SJSA1 (cell line): ENCODE measurements around a stretch of chr9.

DNA sequence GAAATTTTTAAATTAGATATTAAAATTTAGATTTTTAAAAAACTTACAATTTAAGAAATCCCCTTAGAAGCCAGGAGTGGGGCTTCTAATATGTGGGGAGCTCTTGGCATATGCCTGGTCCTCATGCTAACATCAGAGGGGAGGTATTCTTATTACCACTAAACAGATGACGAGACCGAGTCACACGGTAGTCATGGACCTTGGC is 71.6 kb downstream of the RAPGEF1 start:
- RAMPAGE, long total RNA: no peak

- RAMPAGE, long total RNA: no peak
Observed at GRCh38 chr9:131697818-131698302, 42.0 kb downstream of the RAPGEF1 start.

DNA sequence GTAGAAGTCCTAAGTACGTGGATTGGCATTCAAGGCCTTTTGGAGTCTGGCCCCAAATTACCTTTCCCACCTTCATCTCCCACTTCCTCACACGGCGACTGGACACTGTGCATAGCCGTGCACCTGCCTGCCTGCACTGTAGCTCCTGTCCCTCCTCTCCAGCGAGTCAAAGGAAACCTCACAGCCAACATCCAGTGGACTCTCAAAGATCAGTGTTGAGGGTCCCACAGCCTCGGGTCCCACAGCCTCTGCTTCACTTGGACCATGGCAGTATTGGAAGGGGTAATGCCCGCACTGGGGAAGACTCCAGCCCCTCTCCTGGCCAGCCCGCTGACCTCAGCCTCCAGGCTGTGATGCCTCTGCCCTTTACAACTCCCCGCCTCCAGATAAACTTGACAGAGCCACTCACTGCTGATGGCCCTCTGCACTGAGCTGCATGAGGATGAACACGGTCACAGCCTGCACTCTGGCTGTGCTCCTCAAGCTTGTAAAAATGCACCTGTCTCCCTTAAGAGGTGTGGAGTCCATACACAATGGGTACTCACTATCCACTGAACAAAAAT is 23.0 kb downstream of the RAPGEF1 start:
- RAMPAGE, long total RNA: no peak

DNA sequence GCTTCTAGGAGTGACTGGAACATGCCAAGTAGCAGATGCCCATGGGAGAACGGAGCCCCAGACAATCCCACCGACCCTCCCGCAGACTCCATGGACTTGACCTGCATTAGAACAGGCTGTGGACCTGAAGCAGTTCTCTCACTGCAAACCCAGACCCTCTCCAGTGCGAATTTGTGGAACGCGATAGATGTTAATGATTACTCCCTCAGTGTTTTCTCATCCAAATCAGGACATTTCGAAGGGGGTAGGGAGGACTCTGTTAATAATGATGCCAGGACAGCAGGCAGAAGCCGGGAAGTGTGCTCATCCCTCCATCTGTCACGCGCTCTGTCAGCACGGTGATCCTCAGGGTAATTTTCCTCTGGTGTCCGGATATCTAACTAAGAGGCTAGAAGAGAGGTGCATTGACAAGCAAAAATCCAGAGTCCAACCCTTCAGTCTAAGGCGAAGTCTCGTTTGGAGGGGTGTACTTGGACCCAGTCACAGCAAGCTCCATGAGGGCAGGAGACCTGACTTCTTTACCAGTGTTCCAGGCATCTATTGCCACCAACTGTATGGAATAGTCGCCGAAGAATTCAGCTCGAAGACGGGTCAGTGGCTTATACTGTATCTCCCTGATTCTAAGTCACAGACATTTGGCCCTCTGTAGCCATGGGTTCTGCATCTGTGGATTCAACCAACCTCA is 18.7 kb downstream of the RAPGEF1 start:
- RAMPAGE, long total RNA: no peak

- RAMPAGE, long total RNA: no peak
Observed at GRCh38 chr9:131869169-131869659, 129.3 kb upstream of the RAPGEF1 start.

GRCh38 chr9:131893740-131894514 is 154.1 kb upstream of the RAPGEF1 start:
- RAMPAGE, long total RNA: no peak

DNA sequence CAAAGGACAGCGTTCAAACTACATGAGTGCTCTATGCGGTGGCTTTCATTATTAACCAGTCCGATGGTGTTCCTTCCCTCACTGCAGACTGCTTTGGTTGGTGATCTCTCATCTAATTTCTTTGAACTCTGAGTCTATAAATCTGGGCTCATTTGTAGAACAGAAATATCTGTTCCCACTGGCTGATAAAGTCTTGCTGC is 82.0 kb downstream of the MED27 start:
- RAMPAGE, long total RNA: no peak

- RAMPAGE, long total RNA: no peak
Observed at GRCh38 chr9:132282647-132283180, 72.1 kb downstream of the SETX start.

- RAMPAGE, long total RNA: no peak
Observed at GRCh38 chr9:132895097-132895981, 16.6 kb downstream of the SPACA9 start.

- RAMPAGE, long total RNA: no peak
Observed at GRCh38 chr9:133056455-133056981, 5.3 kb upstream of the CEL start.

DNA sequence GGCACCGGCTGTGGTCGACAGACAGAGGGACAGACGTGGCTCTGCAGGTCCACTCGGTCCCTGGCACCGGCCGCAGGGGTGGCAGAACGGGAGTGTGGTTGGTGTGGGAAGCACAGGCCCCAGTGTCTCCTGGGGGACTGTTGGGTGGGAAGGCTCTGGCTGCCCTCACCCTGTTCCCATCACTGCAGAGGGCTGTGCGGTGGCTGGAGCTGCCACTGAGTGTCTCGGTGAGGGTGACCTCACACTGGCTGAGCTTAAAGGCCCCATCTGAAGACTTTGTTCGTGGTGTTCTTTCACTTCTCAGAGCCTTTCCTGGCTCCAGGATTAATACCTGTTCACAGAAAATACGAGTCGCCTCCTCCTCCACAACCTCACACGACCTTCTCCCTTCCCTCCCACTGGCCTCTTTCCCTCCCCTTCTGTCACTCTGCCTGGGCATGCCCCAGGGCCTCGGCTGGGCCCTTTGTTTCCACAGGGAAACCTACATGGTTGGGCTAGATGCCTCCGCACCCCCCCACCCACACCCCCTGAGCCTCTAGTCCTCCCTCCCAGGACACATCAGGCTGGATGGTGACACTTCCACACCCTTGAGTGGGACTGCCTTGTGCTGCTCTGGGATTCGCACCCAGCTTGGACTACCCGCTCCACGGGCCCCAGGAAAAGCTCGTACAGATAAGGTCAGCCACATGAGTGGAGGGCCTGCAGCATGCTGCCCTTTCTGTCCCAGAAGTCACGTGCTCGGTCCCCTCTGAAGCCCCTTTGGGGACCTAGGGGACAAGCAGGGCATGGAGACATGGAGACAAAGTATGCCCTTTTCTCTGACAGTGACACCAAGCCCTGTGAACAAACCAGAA is 660 bp upstream of the CEL start:
- RAMPAGE, long total RNA: no peak

DNA sequence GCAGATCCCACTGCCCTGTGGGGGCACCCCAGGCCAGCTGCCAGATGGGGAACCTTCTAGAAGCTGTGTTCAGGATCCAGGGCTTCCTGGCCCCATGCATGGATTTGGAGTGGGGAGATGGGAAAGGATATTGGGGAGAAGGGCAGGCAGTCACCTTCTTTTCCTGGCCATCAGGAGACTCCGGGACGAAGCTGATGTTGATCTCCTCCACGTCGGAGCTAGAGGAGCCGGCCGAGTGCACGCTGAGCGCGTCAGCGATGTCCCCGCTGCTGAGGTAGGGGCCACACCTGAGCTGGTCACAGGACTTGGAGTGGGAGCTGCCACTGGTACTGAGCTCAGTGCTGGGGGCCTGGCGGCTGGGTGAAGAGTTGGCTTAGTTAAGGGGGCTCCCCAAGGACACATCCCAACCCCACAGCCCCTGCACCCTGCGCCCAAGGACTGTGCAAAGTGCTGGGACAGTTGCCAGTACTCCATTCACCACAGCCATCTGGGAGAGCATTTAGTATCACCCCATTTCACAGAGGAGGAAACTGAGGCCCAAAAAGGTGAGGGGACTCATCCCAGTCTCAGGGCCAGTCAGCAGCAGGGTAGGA is 19.2 kb downstream of the RALGDS start:
- RAMPAGE, long total RNA: no peak

DNA sequence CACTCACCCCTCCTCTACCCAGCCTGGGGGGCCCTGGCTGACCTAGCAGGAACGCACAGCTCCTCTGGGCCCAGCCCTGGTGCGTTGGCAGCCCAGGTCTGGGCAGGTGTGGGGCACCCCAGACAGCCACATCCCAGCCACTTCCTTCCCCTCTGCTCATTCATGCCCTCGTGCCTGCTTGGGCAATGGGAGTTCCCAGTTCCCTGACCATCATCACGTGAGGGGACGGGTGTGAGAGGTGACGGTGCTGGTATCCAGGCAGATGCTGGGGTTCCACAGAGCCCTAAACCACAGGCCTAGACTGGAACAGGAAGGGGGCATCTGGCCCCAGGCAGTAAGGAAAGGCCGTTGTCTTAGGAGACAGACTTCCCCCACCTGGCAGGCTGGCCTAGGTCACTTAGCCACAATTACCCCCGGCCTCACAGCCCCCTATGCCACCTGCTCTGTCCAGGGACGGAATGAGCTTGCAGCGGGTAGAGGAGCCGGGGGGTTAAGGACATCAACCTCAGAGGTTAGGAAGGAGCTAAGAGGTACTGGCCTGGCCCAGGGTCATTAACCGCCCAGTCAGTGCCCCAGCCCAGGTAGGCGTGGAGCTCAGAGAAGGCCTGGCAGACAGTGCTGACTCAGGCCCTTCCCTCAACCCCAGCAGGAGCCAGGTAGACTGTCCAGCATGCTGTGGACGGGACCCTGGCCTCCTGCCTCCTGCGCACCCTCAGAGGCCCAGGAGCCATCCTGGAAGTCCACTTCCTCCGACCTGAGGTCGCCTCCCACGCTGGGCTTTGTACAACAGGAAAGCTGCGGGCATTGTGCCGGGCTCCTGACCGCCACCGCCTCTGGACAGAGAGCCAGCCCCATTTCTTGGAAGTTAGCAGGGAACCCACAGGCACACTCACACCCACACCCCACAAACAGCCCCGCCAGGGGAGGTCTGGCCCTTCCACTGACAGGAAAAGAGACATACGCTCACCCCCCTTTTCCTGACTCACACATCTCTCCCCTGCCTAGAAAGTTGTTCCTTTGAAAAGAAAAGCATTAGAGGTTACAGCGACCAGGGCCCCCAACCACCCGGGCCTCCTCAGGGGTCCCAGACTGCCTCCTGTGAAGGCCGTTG is 8.0 kb downstream of the RALGDS start:
- RAMPAGE, long total RNA: no peak

- RAMPAGE, long total RNA: no peak
Observed at GRCh38 chr9:133119559-133119704, 1.6 kb downstream of the RALGDS start.

DNA sequence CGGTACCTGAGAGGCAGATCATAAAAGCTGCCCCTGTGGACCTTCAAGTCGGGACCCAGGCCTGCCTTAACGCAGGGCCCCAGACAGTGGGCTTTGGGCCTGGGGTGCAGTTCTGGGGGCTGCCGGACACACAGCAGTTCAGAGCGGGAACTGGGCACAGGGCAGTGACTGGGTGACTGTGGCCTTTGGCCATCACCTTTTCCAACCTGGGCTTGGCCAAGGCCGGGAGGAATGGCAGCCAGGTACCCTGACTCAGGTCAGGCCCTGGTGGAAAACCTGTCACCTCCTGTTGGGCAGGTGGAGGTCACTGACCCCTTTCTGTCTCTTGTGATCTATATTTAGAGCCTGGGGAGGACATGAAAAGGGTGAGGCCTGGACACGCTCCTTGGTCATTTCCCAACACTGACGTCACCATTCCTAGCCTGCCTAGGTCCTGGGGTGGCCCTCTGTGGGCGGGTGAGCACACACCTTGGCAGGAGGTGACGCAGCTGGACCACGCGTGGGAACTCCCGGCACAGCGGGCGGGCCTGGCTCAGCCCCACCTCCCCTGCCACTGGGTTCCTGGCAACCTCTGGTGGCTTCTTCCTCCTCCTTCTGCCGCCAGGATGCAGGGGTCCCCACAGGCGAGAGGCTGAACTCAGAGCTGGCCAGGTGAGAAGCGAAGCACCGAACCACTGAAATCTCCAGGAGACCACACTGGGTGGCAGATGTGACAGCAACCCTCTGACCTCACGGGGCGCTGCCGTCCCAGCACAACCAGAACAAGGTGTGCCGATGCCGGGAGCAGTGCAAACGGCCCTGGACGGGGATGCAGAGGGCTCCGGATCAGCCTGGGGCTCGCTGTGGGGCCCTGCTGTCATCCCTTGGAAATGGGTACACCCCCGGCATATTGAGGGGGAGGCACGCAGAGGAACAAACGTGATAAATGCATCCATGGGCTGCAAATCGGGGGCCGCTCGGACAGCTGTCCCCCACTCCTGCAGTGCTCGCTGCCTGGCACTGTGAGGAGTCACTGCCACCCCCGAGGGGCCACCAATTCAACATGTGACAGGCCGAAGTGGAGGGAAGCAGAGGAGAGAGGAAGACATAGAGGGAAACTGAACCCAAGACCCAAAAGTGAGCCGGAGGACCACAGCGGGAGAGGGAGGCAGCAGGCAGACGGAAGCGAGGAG is 6.5 kb upstream of the RALGDS start:
- RAMPAGE, long total RNA: no peak

- RAMPAGE, long total RNA: no peak
Observed at GRCh38 chr9:133135186-133136008, 14.4 kb upstream of the RALGDS start.

DNA sequence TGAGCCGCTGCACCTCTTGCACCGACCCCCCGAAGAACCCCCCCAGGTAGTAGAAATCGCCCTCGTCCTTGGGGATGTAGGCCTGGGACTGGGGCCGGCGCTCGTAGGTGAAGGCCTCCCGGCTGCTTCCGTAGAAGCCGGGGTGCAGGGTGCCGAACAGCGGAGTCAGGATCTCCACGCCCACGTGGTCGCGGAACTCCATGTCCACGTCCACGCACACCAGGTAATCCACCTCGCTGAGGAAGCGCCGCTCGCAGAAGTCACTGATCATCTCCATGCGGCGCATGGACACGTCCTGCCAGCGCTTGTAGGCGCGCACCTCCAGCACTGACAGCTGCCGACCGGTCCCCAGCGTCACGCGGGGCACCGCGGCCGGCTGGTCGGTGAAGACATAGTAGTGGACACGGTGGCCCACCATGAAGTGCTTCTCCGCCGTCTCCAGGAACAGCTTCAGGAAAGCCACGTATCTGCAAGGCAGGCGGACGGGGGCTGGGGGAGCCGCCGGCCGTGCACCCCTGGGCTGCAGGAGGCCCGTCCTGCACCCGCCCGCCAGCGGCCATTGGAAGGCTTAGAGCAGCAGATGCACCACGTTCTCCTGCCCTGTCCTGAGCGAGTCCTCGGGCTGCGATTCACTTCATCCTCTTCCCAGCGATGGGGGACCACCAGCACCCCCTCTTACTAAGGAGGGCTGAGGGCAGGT is 47.0 kb upstream of the OBP2B start:
- RAMPAGE, long total RNA: no peak

- RAMPAGE, long total RNA: no peak
Observed at GRCh38 chr9:133274206-133274975, 61.6 kb downstream of the SURF6 start.

DNA sequence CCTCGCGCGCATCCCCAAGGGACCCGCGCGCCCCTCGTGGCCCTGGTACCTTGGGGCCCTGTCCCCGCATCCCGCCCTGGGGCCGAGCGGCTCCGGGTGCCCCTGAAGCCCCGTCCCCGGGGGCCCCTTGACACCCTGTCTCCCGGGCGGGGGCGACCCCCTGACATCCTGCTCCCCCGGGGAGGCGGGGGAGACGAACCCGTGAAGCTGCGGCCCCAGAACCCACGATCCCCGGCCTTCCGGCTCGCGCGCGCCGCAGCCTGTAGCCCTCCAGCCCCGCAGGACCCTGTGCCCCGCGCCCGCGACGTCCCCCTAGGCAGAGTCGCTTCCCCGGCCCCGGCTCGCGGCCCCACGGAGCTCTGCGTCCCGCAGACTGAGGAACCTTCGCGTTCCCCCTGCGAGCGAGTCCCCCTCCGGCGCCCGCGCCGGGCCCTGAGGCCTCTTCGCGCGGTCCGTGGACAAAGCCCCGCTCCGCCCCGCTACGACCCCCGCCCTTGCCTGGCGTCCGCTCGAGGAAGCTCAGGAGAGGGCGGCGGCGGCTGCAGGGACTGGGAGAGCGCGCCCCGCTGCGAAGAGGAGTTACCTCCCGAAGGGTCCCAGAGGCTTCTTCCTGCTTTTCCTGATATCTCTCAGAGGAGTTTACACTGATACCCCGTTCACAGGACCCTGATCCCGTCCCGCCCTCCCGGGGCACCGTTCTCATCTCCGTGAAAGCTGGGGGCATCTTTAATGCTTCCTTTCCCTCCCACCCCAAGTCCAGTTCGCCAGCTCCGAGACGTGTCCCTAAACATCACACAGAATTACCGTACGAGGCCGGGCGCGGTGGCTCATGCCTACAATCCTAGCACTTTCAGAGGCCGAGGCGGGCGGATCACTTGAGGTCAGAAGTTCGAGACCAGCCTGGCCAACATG is 60.4 kb downstream of the SURF6 start:
- RAMPAGE, long total RNA: no peak

DNA sequence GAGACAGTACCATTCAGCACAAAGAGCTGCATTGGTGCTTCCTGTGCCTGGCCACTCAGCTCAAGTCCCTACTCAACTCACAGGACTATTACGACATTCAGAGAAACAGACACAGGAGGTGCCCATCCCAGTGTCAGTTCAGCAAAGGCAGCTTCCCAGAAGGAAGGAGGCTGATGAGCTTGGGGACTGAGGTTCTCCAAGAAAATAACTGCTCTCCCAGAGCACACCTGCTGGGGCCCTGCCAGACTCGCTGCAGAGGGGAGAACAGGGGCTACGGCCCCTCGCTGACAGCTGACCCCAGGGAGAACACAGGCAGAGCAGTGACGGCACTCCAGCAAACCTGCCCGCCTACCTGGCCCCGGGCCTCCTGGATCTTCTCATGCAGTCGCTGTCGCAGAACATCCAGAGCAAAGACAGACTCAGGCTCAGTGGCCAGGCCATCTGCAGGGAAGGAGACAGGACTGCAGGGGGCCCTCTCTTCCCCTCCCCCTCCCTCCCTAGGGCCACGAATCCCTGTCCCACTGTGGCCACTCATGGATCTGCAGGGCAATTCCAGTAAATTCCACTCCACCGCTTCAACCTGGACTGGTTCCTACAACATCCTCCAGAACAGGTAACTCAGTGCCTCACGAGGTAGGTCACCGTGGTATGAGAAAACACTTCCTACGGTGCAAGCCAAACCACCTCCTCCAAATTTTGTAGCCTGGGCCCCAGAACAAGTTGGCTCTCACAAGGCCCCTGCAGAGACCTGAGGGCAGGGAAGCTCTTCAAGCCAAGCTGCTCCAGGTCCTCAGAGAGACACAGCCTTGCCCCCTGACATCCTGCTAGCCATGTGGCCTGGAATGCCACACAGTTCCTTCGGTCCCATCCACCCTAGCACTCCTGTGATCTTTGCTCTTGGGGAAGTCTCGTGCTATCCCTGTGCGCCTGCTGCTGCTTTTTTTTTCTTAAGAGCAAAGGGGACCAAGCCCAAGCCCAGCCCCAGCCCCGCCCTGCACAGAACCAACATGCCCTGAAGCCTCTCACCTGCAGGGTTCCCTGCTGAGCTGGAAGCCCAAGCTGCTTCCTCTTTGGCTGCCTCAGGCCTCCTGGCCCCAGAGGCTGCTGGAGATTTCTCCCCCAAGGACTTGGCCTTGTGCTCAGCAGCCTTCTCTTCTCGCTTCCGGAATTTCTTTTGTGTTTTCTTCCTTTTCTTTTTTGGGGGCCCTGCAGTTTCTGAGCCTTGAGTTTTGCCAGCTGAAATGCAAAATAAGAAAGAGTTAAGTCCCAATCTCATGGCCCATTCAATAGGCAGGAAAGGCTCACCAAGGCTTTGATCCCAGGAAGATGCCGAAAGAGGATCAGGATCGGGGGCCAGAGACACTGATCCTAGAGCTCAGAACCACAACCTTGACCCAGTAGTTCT is 2.1 kb downstream of the SURF6 start:
- RAMPAGE, long total RNA: no peak